H4 (cell line): Measurements from ENCODE around the genes TIMM8B and HTR3A.

GRCh38 chr11:111727215-111727949, 38.8 kb downstream of the PPP2R1B start:
- RAMPAGE, long total RNA: no peak

DNA sequence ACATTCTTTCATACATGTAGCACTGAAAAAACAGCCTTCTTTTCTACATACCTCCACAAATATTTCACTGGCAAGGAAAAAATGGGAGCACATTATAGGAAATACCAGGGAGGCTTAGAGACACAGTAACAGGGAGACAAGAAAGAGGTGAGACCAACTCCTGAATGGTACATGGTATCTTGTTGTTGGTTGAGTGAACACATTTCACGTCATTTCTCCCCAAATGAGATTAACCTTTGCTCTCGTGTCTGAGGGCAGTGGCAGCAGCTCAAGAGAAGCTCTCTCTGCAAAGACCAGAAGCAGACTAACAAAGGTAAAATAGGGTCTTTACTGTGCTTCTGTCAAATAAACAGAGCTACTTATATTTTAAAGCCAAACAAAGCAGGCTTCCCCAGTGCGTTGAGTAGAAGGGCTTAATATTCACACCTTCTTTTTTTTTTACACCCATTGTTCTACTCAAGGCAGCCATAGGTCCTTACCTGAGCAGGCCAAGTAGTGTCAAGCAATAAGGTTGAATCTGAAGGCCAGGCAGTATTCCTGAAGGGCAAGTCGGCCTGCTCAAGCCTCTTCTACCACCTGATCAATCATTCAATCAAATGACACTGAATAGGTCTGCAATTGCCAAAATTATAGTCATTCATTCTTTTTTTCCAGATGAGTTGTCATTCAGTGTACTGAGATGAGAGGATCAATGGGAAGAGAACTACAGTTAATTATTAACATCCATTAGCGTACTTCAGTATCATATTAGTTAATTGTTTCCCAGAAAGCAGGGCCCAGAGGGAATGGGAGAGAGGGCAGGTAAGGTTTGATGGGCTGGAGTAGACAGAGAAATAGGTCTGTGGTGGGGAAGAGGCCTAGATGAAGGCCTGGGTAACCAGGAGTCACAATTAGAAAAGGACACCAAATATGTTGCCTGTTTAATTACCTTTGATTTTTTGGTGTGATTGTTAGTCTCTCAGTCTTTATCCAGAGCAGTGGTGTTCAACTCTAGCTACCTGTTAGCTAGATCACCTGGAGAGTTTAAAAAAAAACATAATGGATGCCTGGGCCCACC, 11.8 kb upstream of the PPP2R1B start:
- RAMPAGE, long total RNA: no peak

GRCh38 chr11:111908170-111908968, 3.2 kb downstream of the CRYAB start:
- RAMPAGE, long total RNA: no peak

- RAMPAGE, long total RNA: no peak
Observed at GRCh38 chr11:111923938-111924331, 5.2 kb downstream of the C11orf52 start.

- RAMPAGE, long total RNA: no peak
Observed at GRCh38 chr11:112082396-112083727, 3.7 kb downstream of the TIMM8B start.

DNA sequence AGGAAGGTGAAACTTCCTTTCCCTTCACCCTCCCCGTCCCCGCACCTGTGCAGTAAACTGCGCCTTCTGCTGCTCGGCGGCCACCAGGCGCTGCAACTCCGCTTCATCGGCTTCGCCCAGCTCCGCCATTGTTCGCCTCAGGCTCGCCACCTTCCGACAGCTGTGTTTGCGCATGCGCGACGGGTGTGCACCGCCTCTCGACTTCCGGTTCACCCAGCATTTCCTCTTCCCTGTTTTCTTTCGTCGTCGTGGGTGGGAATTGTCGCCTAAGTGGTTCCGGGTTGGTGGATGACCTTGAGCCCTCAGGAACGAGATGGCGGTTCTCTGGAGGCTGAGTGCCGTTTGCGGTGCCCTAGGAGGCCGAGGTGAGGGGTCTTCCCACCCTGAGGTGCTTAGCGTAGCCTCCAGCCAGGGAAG, at the start of gene TIMM8B:
Gene TIMM8B (minus strand): TSS at position 162 of the 417 bp plus-strand sequence.
- RAMPAGE, long total RNA: start-site peak on the minus strand centred at position 156 of the sequence, 34 bp wide, 442 reads; start-site peak on the plus strand centred at position 292 of the sequence, 30 bp wide, 486 reads

GRCh38 chr11:112150339-112151327, 13.3 kb downstream of the IL18 start:
- RAMPAGE, long total RNA: no peak

DNA sequence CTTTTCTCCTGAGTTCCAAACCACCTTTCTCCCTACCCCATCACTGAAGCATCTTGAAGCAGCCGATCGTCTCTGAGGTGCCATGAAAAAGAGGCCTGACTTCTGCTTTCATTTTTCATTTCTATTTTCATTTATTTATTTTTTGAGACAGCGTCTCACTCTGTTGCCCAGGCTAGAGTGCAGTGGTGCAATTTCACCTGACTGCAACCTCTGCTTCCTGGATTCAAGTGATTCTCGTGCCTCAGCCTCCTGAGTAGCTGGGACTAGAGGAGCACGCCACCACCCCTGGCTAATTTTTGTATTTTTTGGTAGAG, 9.8 kb downstream of the PTS start:
- RAMPAGE, long total RNA: no peak

- RAMPAGE, long total RNA: no peak
Observed at GRCh38 chr11:112237270-112237593, 11.0 kb downstream of the PTS start.

- RAMPAGE, long total RNA: no peak
Observed at GRCh38 chr11:112559230-112559430, 298.5 kb upstream of the PLET1 start.

GRCh38 chr11:112777157-112777935, 183.9 kb upstream of the NCAM1 start:
- RAMPAGE, long total RNA: no peak

DNA sequence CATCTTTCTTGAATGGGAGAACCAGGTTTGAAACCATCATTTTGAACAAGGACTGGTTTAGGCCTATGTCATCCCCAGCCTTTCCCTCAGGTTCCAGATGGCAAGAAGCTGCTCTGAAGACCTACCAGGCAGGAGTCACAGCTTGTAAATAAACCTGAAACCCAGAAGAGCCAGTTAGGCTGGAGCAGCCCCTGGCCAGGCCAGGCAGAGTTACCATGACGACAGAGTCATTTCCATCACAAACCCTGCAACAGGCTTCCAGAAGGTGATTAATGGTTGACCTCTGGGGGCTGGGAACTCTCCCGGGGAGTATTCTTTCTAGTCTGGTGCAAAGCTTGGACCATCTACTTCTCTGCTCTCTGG, 164.2 kb upstream of the NCAM1 start:
- RAMPAGE, long total RNA: no peak

DNA sequence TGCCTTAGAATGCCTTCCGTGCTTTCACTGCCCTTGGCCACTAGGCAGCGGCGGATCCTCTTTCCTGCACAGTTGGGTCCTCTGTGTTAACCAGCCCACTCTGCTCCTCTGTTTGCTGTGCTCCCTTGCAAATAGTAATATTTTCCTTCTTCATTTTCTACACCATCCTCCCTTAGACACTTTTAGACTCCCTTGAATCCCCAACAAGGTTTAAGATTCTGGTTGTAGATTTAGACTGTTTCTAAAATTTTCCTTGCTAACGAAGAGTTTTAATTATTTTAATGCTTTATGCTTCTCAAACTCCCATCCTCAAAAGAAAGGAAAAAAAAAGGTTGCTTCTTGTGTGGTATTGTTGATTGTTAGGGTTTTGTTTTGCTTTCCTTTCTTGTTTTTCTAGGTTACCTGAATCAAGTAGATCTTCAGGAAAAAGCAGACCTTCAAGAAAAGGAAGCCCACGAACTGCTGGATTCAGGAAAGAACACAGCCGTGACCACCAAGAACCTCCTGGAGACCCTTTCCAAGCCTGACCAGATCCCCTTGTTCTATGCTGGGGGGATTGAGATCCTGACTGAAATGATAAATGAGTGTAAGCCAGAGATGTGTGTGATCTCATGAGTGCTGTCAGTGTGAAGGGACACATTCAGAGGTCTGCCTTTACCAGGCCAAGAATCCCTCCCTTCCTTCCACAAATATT, 24.7 kb downstream of the TTC12 start:
- RAMPAGE, long total RNA: no peak

DNA sequence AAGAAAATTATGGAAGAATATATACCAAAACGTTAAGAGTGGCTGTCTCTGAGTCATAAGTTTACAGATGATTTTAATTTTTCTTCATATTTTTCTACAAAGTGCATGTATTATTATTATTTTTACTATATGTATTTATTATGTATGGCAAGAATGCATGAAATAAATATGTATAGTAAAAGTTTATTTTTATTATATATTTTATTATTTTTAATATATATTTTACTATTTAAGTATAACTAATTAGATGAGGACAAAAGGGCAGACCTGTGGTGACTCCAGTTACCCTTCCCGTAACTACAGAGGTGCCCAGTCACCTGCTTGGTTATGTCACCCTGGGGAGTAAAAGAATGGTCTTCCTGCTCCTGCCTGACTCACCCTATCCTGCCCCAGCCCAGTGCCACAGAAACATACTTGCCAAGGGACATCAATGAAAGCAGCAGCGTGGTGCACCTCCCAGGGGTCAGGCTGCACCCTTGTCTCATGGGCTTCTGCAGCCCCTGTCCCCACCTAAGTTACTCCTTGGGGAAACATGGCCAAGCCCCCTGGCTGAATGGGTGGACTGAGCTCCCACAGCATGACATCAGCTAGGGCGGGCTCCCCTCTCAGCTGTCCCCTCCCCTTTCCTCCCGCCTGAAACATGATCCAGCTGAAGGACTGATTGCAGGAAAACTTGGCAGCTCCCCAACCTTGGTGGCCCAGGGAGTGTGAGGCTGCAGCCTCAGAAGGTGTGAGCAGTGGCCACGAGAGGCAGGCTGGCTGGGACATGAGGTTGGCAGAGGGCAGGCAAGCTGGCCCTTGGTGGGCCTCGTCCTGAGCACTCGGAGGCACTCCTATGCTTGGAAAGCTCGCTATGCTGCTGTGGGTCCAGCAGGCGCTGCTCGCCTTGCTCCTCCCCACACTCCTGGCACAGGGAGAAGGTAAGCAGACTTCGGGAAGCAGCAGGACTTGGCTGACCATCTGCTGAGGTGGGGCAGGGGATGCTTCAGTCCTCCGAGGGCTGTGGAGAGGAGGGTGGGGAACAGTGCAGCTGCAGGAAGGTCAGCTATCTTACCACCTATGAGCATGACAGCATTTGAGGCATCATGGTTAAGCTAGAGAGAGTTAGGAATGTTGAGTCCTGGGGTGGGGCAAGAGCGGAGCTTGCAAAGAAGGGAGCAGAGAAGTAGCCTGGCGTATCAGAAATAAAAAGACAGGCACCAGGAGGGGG, at the start of gene HTR3A:
Gene HTR3A (plus strand): TSS at position 636 of the 1,210 bp plus-strand sequence.
- RAMPAGE, long total RNA: no peak

DNA sequence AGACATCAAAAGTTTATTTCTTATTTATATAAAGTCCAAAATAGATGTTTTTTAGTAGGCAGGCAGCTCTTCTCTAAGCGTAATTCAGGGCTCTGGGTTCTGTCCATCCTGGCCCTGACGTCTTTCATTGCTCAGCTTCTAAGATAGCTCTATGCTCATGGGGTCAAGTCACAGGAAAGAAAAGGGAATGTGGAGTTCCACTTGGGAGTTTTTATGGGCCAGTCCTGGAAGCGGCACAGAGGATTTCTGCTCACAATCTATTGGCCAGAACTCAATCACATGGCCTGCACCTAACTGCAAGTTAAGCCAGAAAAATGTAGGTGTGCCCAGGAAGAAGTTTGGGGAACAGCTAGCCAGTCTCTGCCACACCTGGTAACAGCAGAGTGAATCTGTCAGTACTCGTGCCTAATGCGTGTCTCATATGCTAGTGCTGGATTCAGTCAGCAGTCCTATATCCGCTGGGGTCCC, 7.3 kb upstream of the ZBTB16 start:
- RAMPAGE, long total RNA: no peak

DNA sequence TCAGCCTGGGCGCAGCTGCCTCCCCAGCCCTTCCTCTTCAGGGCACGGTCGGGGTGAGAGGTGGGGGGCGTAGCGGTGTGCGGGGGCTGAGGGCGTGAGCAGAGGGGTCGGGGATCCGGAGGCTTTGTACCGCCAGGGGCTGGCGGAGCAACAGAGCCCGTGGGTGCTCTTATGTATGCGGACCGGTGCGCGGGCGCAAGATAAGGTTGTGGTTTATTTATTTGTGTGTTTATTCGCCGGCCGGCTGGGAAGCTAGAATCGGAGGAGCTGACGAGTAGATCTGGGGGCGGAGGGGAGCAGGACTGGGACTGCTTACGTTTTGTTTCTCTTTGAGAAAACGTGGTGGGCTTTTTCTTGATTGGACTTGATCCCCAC, 566 bp downstream of the ZBTB16 start:
- RAMPAGE, long total RNA: no peak

DNA sequence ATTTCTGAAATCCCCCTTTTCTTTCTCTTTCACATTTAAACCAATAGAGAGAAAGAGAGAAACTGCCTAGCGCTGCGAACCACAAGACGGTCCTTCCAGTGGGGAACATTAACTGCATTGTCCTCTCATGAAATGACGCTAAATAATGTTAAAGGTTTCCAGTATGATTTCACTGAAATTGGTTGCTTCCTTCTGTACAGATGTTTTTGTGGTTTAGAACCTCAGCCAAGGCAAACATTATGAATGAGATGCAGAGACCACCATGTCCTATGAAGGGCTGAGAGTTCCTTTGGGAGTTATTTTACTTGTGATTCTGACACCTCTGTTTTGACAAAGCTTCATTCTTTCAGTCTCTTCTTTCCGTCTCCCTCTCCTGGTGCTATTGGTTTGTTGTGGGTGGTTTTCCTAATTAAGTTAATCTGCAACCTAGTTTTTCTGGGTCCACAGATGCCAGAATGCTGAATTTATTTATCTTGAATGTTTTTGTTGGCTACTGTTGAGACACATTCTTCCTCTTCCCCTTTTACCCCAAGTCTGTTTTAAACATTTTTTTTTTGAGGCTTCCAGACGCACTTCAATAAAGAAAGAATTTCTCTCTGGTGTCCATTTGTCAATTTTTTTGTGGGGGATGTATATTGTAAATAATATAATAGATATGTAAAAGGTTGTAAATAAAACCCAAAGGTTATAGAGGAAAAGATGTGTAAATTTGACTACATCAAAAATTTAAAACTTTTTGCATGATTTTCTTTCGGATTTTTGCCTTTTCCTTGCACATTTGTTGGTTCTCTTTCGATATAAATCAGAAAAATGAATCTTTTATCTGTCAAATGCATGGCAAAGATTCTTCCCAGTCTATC, 52.1 kb downstream of the ZBTB16 start:
- RAMPAGE, long total RNA: no peak

GRCh38 chr11:114133886-114134343, 74.4 kb downstream of the ZBTB16 start:
- RAMPAGE, long total RNA: no peak

- RAMPAGE, long total RNA: no peak
Observed at GRCh38 chr11:114167773-114168623, 108.5 kb downstream of the ZBTB16 start.

DNA sequence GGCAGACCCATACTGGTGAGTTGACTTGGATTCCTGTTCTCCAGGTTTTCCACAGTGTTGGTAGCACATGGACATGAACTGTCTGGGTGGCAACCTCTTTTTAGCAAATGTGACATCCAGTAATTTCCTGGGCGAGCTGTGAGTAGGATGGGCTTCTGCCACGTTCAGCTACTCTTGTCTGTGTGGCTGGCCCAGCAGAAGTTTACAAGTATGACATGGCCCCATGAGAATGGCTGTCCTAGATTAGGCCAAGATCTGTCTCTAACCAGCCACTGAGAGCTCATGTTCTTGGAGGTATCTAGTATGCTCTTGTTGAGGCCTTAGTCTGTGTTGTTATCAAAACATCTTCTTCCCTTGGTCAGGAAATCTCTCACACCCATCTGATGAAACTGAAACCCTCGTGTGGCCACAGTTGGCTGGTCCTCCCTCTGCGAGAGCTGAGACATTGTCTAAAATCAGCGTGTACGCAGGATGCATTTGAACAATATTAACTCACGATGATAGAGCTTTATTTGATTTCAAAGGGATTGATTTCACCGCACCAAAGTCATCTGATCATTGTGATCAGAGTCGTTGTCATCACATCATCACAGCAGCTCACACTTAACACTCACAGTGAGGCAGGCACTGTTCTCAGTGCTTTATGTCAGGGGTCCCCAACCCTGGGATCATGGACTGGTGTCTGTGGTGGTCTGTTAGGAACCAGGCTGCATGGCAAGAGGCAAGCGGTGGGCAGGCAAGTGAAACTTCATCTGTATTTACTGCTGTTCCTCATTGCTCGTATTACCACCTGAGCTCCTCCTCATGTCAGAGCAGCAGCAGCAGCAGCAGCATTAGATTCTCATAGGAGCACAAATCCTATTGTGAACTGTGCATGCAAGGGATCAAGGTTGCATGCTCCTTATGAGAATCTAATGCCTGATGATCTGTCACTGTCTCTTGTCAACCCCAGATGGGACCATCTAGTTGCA, 108.9 kb upstream of the NNMT start:
- RAMPAGE, long total RNA: no peak